AG04449 (cell line): ENCODE results near the genes C2, NOTCH4 and BTNL2.

GRCh38 chr6:31879790-31880342 lies 1.1 kb upstream of the SLC44A4 start:
- RRBS = no CpG with 5 or more reads among the region's 13 CpGs

- RRBS = no CpG with 5 or more reads among the region's 11 CpGs
Measured at GRCh38 chr6:31896039-31896917, 1.2 kb downstream of the EHMT2 start.

GRCh38 chr6:31927166-31928122 lies at the start of gene C2:
Gene C2 (plus strand): TSS chr6:31927717.
- RRBS = no CpG with 5 or more reads among the region's 18 CpGs

DNA sequence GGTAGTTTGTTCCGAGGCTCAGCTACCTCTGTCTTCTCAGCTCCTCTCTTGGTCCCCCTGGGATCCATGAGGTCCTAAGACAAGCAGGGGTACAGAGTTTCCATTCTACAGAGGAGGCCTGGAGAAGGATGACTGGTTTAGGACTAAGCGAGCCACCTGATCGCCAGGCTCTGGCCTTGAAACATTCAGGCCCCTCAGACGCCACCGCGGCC lies 424 bp downstream of the DXO start:
- RRBS = no CpG with 5 or more reads among the region's 6 CpGs

- RRBS = no CpG with 5 or more reads among the region's 18 CpGs
Measured at GRCh38 chr6:32085552-32086443, 23.3 kb downstream of the TNXB start.

DNA sequence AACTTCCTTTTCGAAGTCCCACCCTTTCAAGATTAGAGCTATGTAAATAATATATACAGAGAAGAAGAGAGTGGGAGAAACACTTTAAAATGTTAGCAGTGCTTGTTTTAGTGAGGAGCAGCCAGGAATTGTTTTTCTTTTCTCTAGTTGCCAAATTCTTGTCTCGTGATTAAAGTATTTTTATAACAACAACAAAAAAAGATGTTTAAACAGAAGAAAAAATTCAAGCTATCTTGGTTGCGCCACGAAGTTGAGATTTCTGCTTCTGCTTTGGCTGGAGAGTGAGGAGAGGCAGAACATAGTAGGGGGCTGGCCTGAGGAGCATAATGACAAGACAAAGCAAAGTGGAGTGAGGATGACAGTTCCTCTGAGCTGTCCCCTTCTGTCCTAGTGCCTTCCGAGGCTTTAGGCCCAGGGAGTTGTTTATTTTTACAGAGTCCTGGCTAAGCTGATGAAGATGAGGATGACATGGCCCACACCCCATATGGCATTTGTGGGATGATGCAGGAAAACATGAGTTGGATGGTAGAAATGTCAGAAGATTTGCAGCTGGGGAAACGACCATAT lies 15.9 kb downstream of the TNXB start:
- RRBS = no CpG with 5 or more reads among the region's 6 CpGs

- RRBS = 51% methylated on average over 24 of the region's 95 CpGs
Measured at GRCh38 chr6:32095407-32096647, 13.3 kb downstream of the TNXB start.

- RRBS = no CpG with 5 or more reads among the region's 11 CpGs
Measured at GRCh38 chr6:32111086-32112148, 2.3 kb upstream of the TNXB start.

- RRBS = 85% methylated on average over 4 of the region's 28 CpGs
Measured at GRCh38 chr6:32165589-32166806, 1.6 kb downstream of the EGFL8 start.

DNA sequence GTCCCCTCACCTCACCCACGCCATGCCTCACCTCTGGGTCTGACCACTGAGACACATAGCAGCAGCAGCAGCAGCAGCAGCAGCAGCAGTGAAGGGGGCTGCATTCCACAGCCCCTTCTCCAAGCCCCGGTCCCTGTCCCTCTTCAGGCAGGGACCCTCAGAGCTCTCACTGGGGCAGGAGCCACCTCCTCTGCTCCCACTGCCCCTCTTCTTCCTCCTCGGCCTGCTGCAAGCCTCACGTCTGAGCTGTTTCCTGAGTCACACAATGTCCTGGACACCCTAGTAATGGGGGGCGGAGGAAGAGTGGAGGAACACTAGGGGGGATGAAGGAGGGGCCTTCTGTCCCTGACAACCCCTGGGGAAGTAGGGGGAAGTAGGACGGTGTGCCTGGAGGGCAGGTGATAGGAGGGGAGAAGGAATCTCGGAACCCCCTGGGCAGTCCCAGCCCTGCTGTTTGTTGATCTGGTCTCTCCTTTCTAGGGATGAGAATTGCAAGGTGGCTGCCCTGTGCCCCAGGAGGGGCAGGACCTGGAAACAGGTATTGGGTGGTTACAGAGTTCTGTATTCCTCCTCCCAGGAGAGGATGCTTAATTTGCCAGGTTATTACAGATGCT lies at the start of gene NOTCH4:
TSS of gene NOTCH4 (minus strand) at position 243 of the 614 bp plus-strand sequence.
- RRBS = no CpG with 5 or more reads among the region's 7 CpGs

- RRBS = no CpG with 5 or more reads among the region's 9 CpGs
Measured at GRCh38 chr6:32244189-32244849, 20.5 kb upstream of the NOTCH4 start.

DNA sequence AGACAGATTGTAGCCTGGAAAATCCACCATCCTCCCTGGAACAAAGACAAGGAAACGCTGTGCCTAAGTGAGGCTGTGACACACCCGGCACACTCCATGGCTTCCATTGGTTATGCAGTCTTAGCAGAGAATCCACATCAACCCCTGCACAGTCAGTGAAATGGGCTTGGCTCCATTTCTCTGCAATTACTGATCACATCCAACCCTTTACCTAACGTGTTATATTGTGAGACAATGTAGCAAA lies at the start of gene BTNL2:
TSS of gene BTNL2 (minus strand) at position 88 of the 244 bp plus-strand sequence.
- RRBS = no CpG with 5 or more reads among the region's 3 CpGs

DNA sequence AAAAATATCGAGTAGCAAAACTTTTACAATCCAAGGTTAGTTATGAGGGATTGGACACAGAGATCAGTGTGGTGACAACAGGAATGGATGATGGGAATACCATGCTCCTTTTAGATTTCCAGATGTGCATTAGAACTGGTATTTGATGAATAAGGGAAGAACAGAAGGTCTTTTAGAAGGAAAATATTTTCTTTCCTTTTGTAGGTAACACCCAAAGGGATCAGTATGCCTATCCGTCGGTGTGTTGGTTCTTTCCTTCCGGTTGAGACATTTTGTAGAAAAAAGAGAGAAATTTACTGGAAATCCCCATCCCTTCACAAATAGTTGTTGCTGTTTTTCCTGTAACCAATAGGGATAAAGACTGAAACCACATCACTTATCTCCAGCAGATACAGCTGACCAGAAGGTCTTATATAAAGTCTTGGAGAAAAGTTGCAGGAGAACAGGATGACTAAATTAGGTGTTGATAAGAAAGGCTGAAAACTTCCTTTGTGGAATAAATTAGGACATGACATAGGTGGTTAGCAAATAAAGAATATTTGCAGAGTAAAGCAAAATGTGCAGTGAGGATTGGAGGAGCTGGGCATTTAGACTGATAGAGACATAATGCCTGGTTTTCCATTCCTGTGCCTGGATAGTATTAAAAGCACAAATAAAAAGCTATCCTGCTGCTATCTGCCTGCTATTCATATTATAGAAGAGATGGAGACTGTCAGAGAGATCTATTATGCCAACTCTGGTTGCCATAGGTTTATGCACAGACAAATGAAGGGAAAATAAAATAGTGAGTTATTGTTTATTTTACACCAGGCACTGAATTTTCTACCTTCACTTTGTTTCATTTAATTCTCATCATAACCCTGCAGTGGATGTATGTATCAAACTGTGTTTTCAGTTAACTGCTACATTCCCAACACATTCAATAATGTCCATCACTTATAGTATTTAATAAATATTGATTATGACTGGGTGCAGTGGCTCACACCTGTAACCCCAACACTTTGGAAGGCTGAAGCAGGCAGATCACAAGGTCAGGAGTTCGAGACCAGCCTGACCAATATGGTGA lies 15.0 kb upstream of the HLA-DRB1 start:
- RRBS = no CpG with 5 or more reads among the region's 5 CpGs

DNA sequence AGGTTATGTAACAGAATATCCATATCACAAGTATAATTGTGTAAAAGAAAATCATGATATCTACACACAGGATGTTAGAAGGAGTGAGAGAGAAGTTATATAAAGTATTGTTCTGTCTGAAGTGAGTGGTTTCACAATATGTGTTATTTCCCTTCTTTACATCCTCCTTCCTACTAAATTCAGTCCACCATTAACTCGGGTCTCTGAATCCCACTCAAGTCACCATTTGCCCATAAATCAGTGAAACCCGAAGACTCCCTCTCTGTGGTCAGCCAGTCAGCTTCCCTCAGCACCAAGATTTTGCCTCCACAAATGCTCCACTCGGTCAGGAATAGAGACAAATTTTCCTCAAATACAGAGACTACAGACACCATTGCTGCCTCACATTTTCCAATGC lies 740 bp downstream of the HLA-DQB1 start:
- RRBS = no CpG with 5 or more reads among the region's 3 CpGs

GRCh38 chr6:32690233-32690644 lies 23.8 kb upstream of the HLA-DQB1 start:
- RRBS = no CpG with 5 or more reads among the region's 2 CpGs

GRCh38 chr6:32717806-32718107 lies 23.4 kb upstream of the HLA-DQA2 start:
- RRBS = no CpG with 5 or more reads among the region's 3 CpGs

DNA sequence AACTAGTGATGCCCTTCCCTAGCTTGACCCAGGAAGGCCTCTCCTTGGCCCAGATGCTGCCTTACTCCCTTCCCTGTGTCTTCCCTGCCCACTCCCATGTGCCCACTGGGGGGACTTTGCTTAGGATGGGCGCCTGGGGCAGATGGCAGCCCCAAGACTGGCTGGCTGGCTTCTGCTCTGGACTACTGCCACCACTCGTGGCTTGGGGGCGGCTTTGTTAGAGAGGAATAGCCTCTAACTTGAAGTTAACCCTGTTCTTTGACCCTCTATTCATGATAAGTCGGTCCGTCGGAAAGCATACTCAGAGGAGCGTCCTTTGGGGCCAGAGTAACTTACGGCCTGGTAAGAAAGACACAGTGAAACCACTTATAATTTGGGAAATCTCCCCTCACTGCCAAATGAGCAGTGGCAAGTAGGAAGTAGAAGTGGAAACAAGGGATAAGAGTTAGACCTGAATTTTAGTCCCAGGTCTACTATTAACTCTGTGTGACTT lies 853 bp downstream of the PSMB9 start:
- RRBS = no CpG with 5 or more reads among the region's 8 CpGs

DNA sequence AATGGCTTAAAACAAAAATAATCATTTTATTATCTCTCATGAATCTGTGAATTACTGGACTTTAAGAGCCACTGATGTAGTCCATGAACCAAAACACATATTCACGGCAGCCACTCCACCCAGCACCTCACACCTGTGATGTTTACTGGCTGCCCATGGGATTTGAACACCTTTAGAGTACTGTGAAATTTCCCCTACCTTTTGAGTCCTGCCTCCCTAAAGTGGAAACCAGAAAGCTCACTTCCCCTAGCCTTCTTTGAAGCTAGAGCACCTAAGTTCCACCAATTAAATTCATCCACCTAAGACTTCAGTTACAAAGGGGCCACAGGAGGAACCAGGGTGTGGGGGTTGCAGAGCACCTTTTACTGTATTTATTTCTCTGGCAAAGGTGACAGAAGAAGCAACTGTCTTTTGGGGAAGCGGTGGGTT lies 12.9 kb downstream of the PSMB9 start:
- RRBS = no CpG with 5 or more reads among the region's 2 CpGs

GRCh38 chr6:32935873-32936089 lies 5.0 kb downstream of the HLA-DMB start:
- RRBS = no CpG with 5 or more reads among the region's 1 CpG

DNA sequence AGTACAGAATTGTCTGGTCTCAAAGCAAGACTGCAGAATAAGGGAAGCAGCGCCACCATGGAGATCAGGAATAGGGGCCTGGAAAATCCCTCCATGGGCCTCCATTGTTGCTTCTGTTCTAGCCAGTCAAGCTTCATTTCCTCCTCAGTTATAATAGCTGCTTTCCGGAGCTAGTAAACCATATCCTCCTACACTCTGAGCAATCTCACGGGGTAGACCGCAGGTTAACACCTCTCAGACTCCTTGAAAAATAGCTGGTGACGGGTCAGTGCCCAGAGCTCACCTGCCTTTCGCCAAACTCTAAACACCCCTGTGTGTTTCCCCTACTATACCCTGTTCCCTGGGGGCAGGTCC lies 604 bp upstream of the HLA-DMB start:
- RRBS = no CpG with 5 or more reads among the region's 6 CpGs